Uterus (tissue), 7 donors: ENCODE measurements around a stretch of chr9.

GRCh38 chr9:13787304-13787993, 508.0 kb upstream of the MPDZ start:
- PRO-cap, 4 experiments, result no peak in any of the 4 experiments
- RAMPAGE, long total RNA, 2 experiments, result no peak in any of the 2 experiments
- RRBS, result no CpG with 5 or more reads among the region's 9 CpGs

DNA sequence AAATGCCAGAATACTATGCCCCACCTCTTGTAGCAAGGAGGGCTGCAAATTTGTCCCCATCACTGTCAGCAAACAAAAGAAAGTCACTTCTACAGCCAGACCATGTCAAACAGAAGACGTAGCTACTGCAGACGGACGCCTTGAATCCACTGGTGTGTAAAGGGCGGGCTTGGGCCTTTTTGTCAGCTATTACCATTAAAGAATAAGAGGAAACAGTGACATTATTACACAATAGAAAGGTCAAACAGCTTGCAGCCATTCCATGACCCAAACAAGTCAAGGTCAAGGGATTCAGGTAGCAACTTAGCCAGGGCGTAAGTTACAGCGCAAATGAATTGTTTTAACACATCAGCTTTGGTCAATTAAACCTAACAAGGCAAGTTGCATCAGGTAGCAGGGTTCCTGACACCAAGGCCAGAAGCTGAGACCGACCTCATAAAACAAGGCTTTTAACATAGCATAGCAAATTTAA, 15.4 kb downstream of the NFIB start:
- PRO-cap, 4 experiments, result peak in 2 of 4 experiments; most common minus-strand start position 151 of the sequence (in 1)
- RAMPAGE, long total RNA, 2 experiments, result no peak in any of the 2 experiments
- RRBS, result no CpG with 5 or more reads among the region's 7 CpGs

DNA sequence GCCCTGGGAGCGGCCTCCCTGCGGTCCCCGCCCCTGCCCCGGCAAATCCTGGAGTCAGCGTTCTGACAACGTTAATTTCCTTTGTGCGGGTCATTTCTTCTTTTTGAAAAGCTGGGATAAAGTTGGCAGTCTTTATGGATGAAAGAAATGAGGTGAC, 2.4 kb upstream of the NFIB start:
- PRO-cap, 4 experiments, result no peak in any of the 4 experiments
- RAMPAGE, long total RNA, 2 experiments, result no peak in any of the 2 experiments
- RRBS, result 8% methylated on average over 4 of the region's 7 CpGs

DNA sequence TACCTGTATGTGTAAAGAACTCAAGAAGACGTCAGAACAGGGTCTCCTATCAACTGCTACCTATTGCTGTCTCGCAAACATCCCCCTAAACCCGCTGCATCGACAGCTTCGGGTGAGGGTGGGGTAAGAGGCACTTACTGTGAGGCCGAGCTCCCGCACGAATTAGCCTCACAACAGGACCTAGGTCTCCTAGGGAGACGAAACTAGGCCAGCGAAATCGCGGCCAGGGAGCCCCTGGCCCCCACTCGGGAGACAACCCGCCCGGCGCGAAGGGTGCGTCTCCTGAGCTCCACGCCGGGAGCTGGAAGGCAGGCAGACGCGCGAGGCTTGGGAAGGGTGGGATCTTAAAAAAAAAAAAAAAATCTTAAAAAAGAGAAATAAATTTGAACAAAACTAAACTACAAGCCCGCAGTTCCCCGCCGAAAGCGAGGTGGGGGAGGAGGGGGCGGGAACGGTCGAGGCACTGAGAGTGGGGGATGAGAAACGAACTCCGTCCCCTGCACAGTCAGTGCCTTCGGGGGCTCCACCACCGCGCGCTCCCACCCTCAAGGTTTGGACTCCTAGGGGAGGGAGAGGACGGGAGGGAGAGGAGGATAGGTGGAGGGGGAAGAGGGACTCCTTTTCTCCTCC, 33.0 kb upstream of the NFIB start:
- PRO-cap, 4 experiments, result peak in 2 of 4 experiments; most common plus-strand start position 504 of the sequence (in 2); most common minus-strand start position 303 of the sequence (in 2)
- RAMPAGE, long total RNA, 2 experiments, result no peak in any of the 2 experiments
- RRBS, result no CpG with 5 or more reads among the region's 37 CpGs

- PRO-cap, 4 experiments, result peak in 3 of 4 experiments; most common plus-strand start chr9:14351122 (in 2); most common minus-strand start chr9:14350843 (in 1)
- RAMPAGE, long total RNA, 2 experiments, result no peak in any of the 2 experiments
- RRBS, result no CpG with 5 or more reads among the region's 14 CpGs
These were observed 36.8 kb upstream of the NFIB start for GRCh38 chr9:14350650-14351193.

DNA sequence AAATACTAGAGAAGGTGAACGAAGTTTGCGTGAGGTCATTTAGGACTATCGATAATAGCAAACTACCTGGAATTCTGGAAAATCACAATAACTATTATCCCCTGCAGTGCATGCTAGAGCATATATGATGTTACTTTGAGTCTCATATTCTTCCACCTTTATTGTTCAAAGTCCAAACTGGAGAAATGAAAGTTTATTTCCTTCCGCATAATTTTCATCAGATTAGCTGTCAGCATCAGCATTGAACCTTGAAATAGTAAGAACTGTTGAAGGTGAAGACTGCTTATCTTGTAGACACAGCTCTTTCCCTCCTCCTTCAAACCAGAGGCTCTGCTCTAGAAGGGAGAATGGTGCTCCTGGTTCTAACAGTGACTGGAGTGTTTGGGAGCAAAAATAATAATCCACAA, 170.7 kb downstream of the ZDHHC21 start:
- PRO-cap, 4 experiments, result no peak in any of the 4 experiments
- RAMPAGE, long total RNA, 2 experiments, result no peak in any of the 2 experiments
- RRBS, result no CpG with 5 or more reads among the region's 4 CpGs

GRCh38 chr9:14692439-14693194, 615 bp downstream of the ZDHHC21 start:
- PRO-cap, 4 experiments, result no peak in any of the 4 experiments
- RAMPAGE, long total RNA, 2 experiments, result no peak in any of the 2 experiments
- RRBS, result 2% methylated on average over 4 of the region's 26 CpGs

GRCh38 chr9:15423697-15424263, 1.1 kb downstream of the SNAPC3 start:
- PRO-cap, 4 experiments, result peak in 2 of 4 experiments; most common plus-strand start chr9:15423762 (in 1); most common minus-strand start chr9:15423808 (in 2)
- RAMPAGE, long total RNA, 2 experiments, result no peak in any of the 2 experiments
- RRBS, result no CpG with 5 or more reads among the region's 10 CpGs

GRCh38 chr9:16100827-16101068, 547.9 kb downstream of the CCDC171 start:
- PRO-cap, 4 experiments, result no peak in any of the 4 experiments
- RAMPAGE, long total RNA, 2 experiments, result no peak in any of the 2 experiments
- RRBS, result no CpG with 5 or more reads among the region's 3 CpGs

DNA sequence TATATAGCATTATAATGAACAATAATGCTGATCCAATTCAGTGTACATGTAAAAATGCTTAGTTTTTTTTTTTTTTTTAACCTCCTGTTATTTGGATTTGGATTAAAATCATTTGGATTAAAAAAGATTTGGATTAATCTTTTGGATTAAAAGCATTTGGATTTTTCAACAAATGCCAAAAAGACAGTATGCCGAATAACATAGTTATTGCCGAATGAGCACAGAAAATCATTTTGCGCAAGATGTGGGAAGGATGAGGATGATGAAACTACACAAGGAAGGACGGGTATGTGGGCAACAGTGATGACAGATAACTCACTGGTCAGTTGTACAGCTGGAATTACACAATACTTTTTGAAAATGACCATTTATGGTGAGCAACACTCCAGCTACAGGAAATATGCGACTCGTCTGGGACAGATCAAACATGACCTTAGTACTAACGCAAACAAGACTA, 457.1 kb downstream of the BNC2 start:
- PRO-cap, 4 experiments, result no peak in any of the 4 experiments
- RAMPAGE, long total RNA, 2 experiments, result no peak in any of the 2 experiments
- RRBS, result no CpG with 5 or more reads among the region's 7 CpGs

DNA sequence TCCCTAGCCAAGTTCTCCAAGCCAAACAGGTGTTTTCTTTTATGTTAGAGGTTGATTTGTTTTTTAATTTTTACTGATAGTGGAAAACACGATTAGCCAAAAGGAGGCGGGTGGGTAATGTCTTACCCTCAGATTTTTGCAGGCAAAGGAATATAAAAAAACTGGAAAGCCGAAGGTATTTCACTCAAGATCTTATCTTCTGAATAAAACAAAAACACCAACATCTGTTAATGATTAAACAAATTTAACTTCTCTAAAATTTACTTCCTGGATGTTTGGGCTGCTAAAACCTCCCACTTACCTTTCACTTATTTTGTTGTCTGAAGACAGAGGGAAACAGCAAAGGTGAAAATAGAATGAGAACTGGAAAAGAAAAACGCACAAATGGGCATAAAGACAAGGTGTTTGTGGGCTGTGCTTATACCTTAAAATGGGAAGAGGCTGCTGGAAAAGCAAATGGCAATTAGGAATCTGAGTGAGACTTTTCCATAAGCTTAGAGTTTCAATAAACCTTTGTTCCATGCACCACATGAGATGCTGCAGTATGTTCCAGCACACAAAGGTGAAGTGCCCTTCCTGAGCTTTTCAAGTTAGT, 298.4 kb downstream of the BNC2 start:
- PRO-cap, 4 experiments, result no peak in any of the 4 experiments
- RAMPAGE, long total RNA, 2 experiments, result no peak in any of the 2 experiments
- RRBS, result no CpG with 5 or more reads among the region's 4 CpGs

DNA sequence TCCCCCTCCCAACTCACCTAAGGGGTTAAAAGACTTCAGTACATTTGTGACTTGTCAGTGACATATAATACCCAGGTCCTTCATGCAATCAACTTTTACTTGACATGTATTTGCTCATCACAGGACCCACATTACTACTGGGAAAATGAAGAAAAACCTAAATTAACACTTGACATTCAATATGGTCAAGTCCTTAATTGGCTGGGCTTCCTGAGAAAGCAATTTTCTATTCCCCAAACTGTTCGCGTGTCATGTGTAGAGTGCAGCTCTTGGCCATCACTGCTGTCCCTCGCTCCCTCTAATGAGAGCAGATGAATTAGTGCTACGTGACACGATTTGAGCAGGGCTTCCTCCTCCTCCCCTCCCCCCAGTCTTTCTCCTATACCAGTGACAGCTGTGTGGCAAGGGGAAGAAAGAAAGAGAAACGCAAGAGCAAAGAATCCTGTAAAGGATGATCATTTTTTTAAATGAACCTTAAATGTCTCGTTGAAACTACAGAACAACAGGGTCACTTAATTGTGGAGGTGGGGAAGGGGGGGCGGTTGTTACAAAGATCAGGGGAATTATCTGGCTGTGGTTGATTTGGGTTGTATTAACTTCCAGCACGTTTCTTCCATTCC, 159.6 kb downstream of the BNC2 start:
- PRO-cap, 4 experiments, result no peak in any of the 4 experiments
- RAMPAGE, long total RNA, 2 experiments, result no peak in any of the 2 experiments
- RRBS, result no CpG with 5 or more reads among the region's 9 CpGs

DNA sequence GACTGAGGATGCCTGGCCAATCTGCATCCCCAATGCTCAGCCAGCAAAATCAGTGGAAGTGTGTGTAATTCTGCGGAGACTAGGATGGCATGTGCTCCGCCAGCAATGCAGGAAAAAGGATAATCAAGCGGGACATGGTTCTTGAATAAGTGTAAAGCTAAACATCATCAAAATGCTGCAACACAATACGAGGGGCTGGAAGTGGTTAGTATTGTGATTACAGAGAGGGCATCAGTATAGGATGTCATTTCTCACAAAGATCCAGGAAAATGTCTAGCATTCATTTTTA, 115.7 kb upstream of the BNC2 start:
- PRO-cap, 4 experiments, result no peak in any of the 4 experiments
- RAMPAGE, long total RNA, 2 experiments, result no peak in any of the 2 experiments
- RRBS, result no CpG with 5 or more reads among the region's 4 CpGs

GRCh38 chr9:17005002-17005498, 129.8 kb upstream of the CNTLN start:
- PRO-cap, 4 experiments, result no peak in any of the 4 experiments
- RAMPAGE, long total RNA, 2 experiments, result no peak in any of the 2 experiments
- RRBS, result no CpG with 5 or more reads among the region's 11 CpGs

GRCh38 chr9:17988595-17988906, 409.7 kb downstream of the SH3GL2 start:
- PRO-cap, 4 experiments, result no peak in any of the 4 experiments
- RAMPAGE, long total RNA, 2 experiments, result no peak in any of the 2 experiments
- RRBS, result no CpG with 5 or more reads among the region's 1 CpG

GRCh38 chr9:18438149-18439155, 35.5 kb upstream of the ADAMTSL1 start:
- PRO-cap, 4 experiments, result peak in 3 of 4 experiments; most common plus-strand start chr9:18438505 (in 1); most common minus-strand start chr9:18438566 (in 1)
- RAMPAGE, long total RNA, 2 experiments, result no peak in any of the 2 experiments
- RRBS, result 1% methylated on average over 7 of the region's 41 CpGs

DNA sequence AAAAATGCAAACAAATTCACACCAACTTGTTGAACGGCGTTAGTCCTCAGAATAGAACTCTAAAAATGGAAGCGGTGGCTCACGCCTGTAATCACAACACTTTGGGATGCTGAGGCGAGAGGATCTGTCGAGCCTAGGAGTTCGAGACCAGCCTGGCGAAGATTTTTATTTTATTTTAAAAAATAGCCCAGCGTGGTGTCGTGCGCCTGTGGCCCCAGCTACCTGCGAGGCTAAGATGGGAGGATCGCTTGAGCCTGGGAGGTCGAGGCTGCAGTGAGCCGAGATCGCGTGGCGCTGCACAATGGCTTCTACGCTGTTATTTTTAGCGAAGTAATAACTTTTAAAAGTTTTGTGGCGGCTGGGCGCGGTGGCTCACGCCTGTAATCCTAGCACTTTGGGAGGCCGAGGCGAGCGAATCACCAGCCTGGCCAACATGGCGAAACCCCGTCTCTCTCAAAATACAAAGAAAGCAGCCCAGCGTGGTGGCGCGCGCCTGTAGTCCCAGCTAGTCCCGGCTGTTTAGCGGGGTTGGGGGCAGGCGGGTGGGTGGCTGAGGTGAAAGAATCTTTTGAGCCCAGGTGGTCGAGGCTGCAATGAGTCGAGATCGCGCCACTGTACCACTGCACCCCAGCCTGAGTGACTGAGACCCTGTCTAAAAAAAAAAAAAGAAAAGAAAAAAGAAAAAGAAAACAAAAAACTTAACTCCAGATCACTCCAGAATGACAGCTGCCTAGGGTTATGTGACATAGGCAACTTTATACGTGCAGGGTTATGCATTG, 794 bp upstream of the PLIN2 start:
- PRO-cap, 4 experiments, result peak in 4 of 4 experiments; most common plus-strand start position 90 of the sequence (in 4); most common minus-strand start position 521 of the sequence (in 4)
- RAMPAGE, long total RNA, 2 experiments, result no peak in any of the 2 experiments
- RRBS, result no CpG with 5 or more reads among the region's 41 CpGs

GRCh38 chr9:19160031-19160454, 32.8 kb upstream of the PLIN2 start:
- PRO-cap, 4 experiments, result no peak in any of the 4 experiments
- RAMPAGE, long total RNA, 2 experiments, result no peak in any of the 2 experiments
- RRBS, result no CpG with 5 or more reads among the region's 3 CpGs

DNA sequence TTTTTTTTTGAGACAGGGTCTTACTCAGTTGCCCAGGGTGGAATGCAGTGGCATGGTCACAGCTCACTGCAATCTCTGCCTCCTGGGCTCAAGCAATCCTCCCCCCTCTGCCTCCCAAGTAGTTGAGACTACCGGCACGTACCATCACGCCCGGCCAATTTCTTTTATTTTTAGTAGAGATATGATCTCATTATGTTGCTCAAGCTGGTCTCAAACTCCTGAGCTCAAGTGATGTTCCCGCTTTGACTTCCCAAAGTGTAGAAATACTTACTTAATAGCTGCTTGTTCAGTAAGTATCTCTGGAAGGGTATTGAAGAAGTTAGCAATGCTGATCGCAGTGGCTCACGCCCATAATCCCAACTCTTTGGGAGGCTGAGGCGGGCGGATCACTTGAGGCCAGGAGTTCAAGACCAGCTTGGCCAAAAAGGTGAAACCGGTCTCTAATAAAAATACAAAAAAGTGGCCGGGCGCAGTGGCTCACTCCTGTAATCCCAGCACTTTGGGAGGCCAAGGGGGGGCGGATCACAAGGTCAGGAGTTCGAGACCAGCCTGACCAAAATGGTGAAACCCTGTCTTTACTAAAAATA, 35.7 kb upstream of the PLIN2 start:
- PRO-cap, 4 experiments, result no peak in any of the 4 experiments
- RAMPAGE, long total RNA, 2 experiments, result no peak in any of the 2 experiments
- RRBS, result no CpG with 5 or more reads among the region's 14 CpGs

DNA sequence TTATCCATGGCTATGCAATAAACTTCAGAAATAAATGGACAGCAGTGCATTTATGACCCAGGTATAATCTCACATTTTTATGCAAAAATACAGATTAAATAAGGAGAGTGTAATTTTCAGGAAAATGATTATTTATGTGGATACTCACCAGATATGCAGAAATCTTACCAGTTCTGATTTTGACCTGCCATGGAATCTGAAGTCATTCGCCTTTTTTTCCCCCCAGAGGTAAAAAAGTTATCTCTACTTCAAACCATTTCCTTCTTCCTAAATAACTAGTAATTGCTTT, 1.1 kb upstream of the DENND4C start:
- PRO-cap, 4 experiments, result no peak in any of the 4 experiments
- RAMPAGE, long total RNA, 2 experiments, result no peak in any of the 2 experiments
- RRBS, result no CpG with 5 or more reads among the region's 1 CpG